Umbilical cord (tissue), 2 donors: ENCODE measurements around a stretch of chr7.

- RAMPAGE, long total RNA, result no peak
Observed at GRCh38 chr7:16794798-16795287, 10.0 kb downstream of the AGR2 start.

- RAMPAGE, long total RNA, result no peak
Observed at GRCh38 chr7:16795670-16796340, 9.0 kb downstream of the AGR2 start.

DNA sequence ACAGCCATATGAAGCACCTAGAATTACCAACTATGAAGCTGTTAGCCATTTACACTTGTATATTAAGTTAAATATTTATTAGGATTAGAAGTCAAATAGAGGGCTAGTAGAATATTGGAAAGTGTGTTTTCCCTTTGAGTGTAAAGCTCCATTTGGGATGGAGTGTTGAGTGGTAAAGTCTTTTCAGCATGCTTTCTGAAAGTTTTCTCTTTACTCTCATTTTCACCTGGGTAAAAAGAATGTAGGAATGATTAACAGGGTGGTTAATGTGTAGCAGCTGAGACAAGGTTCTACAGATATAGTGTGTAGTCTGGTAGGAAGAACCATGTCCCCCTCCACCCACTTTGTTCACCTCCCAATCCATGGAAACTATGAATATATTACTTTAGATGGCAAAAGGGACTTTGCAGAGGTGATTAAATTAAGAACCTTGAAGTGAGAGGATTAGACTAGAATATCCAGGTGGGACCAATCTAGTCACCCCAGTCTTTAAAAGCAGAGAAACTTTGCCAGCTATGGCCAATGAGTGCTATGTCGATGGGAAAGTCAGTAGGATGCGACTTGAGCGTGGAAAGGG, 166.5 kb upstream of the AHR start:
- RAMPAGE, long total RNA, result no peak

DNA sequence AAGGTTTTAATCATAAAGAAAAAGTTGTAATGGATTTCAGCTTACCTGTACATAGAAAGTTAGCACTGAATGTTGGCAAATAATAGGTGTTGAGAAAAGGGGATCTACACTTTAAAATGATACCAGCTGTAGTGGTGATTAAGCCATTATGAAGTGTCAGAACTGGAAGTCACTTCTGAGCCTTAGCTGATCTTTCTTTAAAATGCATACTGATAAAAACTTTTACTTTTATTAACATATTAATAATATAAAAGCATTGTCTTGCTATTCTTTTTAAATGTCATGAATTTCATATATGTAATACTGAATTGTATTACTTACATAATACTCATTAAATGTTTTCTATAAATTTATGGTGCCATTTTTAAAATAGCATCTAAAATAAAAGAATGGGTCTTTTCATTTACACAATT, 3.7 kb downstream of the AHR start:
- RAMPAGE, long total RNA, result no peak

- RAMPAGE, long total RNA, result no peak
Observed at GRCh38 chr7:17304911-17305376, 6.5 kb downstream of the AHR start.

GRCh38 chr7:17696464-17696915, 243.8 kb downstream of the SNX13 start:
- RAMPAGE, long total RNA, result no peak

DNA sequence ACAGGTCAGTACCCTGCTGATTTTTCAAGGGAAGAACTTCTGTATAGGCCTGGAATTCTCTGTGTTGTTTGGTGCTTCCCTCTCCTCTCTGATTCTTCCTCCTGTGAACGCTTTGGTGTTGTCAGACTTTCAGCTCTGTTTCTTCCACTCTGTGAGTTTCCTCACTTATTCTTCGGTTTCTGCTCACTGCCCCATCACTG, 153.5 kb upstream of the HDAC9 start:
- RAMPAGE, long total RNA, result no peak

DNA sequence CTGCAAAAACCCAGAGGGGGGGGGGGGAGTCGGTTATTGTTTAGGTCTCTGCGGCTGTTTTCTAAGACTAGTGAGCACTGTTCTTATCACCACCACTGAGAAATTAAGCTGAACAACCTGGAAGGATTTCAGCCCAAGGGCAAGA, 1.4 kb downstream of the TWIST1 start:
- RAMPAGE, long total RNA, result no peak

- RAMPAGE, long total RNA, result no peak
Observed at GRCh38 chr7:20002567-20002819, 214.7 kb downstream of the MACC1 start.

DNA sequence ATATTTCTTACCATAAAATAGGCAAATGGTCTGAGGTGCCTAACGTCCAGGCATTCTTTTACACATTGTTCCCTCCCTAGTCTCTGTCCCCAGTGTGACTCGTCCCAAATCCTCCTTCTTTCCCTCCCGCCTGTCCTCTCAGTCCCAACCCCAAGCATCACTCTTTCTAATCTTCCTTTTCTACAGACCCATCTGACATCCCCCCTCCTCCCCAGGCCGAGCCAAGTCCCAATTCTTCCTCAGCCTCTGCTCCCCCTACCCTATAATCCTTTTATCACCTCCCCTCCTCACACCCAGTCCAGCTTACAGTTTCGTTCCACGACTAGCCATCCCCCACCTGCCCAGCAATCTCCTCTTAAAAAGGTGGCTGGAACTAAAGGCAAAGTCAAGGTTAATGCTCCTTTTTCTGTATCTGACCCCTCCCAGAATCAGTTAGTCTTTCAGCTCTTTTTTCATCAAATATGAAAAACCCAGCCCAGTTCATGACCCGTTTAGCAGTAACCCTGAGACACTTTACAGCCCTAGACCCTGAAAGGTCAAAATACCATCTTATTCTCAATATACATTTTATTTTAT, 95.1 kb downstream of the MACC1 start:
- RAMPAGE, long total RNA, result no peak

- RAMPAGE, long total RNA, result no peak
Observed at GRCh38 chr7:20140230-20140912, 76.8 kb downstream of the MACC1 start.

- RAMPAGE, long total RNA, result no peak
Observed at GRCh38 chr7:20219769-20220818, 2.9 kb upstream of the MACC1 start.

- RAMPAGE, long total RNA, result no peak
Observed at GRCh38 chr7:20330083-20330819, 449 bp upstream of the ITGB8 start.

- RAMPAGE, long total RNA, result no peak
Observed at GRCh38 chr7:20348208-20348832, 17.6 kb downstream of the ITGB8 start.

- RAMPAGE, long total RNA, result no peak
Observed at GRCh38 chr7:20361231-20362142, 30.8 kb downstream of the ITGB8 start.

GRCh38 chr7:20442273-20442533, 111.5 kb downstream of the ITGB8 start:
- RAMPAGE, long total RNA, result no peak

- RAMPAGE, long total RNA, result no peak
Observed at GRCh38 chr7:21617294-21617444, 74.3 kb downstream of the DNAH11 start.

DNA sequence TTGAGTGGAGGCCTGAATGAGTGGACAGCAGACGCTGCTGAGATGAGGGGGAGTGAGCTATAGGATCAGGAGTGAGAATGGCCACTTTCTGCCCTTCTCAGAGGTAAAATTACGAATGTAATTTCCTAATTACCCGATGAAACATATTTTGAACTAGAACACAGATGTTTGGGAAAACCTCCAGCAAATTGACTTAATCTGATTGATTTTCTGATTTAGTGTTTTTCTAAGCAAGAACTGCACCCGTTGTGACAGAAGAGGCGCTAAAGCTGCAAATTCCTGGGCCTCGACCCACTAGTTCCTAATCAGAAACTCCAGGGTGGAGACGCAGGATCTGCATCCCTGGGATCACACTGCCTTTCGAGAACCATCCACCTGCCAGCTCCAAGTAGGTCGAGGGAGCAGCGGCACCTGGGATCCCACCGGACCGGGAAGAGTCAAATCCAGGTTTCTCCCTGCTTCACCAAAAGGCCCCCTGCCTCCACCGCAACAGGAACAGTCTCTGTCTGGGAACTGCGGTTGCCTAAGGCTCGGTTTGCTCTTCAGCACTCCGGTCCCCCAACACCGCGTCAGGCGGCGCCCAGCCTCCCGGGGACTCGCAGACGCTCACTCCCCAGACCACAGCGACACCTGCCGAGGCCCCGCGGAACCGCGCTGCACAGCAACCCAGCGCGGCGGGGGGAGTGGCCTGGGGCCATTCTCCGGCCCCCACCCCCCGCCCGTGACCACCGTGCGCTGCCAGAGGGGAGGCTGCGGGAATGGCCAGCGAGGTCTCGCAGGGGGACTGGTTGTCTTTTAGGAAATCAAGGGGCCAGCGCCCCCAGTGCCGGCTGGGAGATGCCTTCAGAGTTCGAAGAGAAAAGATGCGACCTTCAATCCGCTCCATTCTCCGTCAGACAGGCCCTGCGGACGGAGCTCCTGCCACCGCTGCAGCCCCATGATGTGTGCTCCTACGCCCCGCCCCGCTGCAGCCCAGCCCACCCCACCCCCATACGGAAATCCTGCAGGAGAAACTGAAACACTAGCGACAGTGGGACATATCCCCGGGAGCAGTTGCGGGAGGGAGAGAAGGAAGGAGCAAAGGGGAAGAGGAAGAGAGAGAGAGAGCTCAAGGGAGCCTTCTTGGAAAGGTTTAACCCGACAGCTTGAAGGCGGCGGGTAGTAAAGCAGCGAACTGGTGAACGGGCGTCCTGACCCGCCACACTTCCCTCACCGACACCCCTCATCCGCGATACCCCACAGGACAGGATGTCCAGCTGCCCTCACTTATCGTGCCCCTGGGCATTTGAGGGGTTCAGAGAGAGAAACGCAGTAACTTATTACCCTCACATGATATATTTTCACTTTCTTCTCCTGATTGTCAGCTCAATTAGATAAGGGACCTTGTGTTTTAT, 137.2 kb upstream of the CDCA7L start:
- RAMPAGE, long total RNA, result no peak

DNA sequence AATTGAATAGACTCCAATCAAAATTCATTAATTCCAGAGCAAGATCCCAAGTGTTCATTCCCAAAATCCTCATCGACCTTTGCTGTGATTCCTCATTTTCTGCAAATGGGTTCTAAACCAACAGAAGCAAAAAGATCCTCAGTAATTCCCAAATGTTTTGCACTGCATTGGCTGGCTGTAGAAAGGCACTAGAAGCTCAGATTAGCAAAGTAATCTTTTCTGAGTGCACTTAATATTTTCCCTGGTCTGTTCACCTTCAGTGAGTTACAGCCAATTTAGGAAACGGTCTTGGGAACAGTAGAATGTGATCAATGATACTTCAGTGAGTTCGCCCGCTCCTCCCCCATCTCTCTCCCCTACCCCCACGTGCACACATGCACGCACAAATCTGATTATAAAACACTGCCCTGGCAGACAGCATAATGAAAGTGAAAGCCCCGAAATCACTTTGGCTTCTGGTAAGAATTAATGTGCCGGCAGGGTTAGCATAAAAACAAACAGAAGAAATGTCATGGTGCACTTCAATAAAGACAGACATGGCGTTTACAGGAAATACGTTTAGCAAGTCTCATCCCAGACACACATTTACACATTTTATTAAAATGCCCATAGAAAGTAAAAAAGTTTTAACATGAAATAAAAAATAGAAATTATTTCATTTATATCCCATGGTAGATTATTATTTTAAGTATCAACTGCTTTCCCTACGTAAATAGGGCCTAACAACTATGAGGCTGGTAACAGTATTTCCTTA, 201.4 kb upstream of the CDCA7L start:
- RAMPAGE, long total RNA, result no peak

DNA sequence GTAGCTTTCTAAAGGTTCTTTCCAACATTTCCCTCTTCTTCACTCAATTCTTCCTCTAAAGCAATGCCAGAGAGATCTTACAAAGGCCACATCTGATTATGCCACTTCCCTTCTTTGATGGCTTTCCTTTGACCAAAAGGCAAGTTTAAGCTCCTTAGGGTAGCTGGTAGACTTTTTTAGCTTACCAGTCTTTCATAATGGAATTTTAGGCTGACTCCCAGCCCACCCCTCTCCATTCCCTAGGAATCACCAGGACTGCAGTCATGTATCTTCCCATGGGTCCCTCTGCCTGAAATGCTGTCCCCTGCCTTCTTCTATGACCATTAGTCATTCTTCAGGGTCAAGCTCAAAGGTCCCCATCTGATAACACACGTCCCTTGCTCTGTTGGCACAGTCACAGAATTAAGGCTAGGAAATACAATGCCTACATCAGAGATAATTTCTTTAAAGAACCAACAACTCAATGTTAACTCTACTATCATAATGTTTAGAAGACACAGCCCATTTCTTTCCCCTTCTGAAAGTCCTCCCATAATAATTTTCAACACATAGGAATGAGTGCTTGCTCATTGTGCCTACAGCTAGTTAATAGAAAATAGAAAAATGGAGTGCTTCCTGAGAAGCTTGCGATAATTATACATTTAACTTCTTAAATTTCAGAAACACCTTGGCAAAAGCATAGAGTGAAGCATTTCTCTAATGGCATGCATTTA, 140.6 kb downstream of the RAPGEF5 start:
- RAMPAGE, long total RNA, result no peak